Panc1 (cell line): ENCODE measurements around a stretch of chr12.

DNA sequence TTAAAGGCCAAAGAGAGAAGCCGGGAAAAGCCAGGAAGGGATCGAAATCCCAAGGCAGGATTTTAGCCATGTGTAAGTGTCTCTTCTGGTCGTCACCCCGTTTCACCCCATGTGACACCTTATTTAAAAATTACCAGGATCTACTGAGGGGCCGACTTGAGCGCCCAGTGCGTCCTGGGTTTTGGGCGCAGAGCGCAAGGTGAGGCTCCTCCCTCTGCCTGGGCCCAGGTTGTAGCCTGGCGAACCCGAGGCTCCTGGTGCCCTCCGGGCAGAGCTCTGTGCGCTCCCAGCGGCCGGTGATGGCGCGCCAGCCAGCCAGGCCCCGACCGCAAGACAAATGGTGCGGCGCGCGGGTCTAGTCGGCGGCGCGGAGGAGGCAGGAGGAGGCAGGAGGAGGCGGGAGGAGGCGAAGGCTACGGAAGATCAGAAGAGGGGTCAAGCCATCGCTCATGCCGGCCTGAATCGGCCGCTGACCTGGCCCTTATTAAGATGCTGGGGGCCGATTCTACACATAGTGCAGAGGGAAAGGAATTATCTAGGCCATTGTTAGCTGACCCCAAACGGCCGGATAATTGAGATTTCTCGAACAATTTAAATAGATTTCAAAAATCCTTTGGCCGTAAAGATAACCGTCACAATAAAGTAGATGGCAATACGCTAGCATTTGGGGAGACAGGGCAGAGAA, 2.9 kb downstream of the TBX5 start:
- RRBS, 2 experiments, result 41% methylated on average over 5 of the region's 41 CpGs; no CpG with 5 or more reads in 1 of the 2 experiments

GRCh38 chr12:114412748-114413303, 6.9 kb upstream of the TBX5 start:
- RRBS, 2 experiments, result no CpG with 5 or more reads among the region's 10 CpGs

GRCh38 chr12:114668638-114669146, 15.3 kb downstream of the TBX3 start:
- RRBS, 2 experiments, result 93 to 100% methylated on average over 1 of the region's 30 CpGs

- RRBS, 2 experiments, result 100% methylated on average over 3 of the region's 40 CpGs; no CpG with 5 or more reads in 1 of the 2 experiments
These were observed 3.0 kb upstream of the TBX3 start for GRCh38 chr12:114686886-114687535.

GRCh38 chr12:114769523-114770096, 85.6 kb upstream of the TBX3 start:
- RRBS, 2 experiments, result no CpG with 5 or more reads among the region's 5 CpGs

DNA sequence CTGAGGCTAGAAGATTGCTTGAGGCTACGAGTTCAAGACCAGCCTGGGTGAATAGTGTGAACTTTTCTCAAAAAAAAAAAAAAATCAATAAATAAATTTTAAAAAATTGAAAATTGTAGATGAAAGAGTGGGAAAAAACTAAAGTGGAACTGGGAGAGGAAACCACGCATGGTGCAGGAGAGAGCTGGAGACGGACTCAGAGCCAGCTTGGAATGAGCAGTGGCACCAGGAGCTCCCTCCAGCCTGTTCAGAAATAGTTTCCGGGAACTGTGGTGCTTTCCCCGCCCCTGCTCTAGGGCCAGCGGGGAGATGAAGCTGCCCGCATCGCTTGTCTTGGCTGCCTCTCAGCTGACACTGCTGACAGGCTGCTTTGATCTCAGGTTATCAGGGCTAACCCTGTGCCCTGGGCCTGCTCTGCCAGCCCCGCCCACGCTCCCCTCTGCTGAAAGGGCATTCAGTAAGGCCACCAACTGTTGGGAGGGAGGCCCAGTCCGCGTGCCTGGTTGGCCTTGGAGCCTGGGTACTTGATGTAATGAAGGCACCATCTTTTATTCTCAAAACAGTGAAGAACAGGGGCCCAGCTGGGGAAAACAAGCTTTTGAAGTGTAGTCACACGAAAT, 115.6 kb upstream of the TBX3 start:
- RRBS, 2 experiments, result no CpG with 5 or more reads among the region's 13 CpGs

GRCh38 chr12:115088454-115089065, 404.6 kb upstream of the TBX3 start:
- RRBS, 2 experiments, result no CpG with 5 or more reads among the region's 3 CpGs

DNA sequence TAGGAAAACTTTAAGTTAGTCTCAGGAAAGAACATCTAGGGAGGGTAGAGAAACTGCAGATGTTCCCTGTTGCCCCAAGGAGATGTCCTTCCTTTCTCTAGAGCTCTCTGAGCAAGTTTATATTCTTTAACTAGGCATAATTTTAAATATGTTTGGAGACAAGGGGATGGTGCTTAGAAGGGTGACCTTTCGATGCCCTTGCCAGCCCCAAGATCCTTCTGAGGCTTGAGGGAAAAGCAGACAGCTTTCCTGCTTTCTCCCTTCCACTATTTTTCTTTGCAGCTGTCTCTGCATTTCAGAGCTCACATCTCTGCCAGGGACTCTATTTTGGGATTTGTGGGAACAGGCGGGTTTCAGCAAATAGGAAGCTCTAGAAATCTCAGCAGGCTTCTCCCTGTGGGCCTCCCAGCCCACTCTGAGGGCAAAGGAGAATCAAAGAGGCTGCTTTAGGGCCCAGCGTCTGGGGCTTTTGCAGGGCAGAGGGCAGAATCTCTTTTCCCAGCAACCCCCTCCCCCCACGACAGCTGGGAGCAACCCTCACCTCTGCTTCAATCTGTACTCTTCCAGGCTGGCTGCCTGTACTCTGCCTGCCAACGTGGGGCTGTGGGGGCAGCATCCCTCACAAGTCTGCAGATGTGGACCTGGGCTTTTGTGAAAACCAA, 529.4 kb upstream of the TBX3 start:
- RRBS, 2 experiments, result no CpG with 5 or more reads among the region's 5 CpGs

- RRBS, 2 experiments, result no CpG with 5 or more reads among the region's 5 CpGs
These were observed 706.9 kb downstream of the MED13L start for GRCh38 chr12:115570616-115570952.

- RRBS, 2 experiments, result no CpG with 5 or more reads among the region's 8 CpGs
These were observed 653.3 kb downstream of the MED13L start for GRCh38 chr12:115624114-115624623.

DNA sequence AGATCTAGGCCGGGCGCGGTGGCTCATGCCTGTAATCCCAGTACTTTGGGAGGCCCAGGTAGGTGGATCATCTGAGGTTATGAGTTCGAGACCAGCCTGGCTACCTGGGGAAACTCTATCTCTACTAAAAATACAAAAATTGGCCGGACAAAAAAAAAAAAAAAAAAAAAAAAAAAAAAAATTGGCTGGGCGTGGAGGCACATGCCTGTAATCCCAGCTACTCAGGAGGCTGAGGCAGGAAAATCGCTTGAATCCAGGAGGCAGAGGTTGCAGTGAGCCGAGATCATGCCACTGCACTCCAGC, 441.7 kb downstream of the MED13L start:
- RRBS, 2 experiments, result no CpG with 5 or more reads among the region's 8 CpGs

GRCh38 chr12:115990896-115991526, 286.5 kb downstream of the MED13L start:
- RRBS, 2 experiments, result no CpG with 5 or more reads among the region's 14 CpGs

DNA sequence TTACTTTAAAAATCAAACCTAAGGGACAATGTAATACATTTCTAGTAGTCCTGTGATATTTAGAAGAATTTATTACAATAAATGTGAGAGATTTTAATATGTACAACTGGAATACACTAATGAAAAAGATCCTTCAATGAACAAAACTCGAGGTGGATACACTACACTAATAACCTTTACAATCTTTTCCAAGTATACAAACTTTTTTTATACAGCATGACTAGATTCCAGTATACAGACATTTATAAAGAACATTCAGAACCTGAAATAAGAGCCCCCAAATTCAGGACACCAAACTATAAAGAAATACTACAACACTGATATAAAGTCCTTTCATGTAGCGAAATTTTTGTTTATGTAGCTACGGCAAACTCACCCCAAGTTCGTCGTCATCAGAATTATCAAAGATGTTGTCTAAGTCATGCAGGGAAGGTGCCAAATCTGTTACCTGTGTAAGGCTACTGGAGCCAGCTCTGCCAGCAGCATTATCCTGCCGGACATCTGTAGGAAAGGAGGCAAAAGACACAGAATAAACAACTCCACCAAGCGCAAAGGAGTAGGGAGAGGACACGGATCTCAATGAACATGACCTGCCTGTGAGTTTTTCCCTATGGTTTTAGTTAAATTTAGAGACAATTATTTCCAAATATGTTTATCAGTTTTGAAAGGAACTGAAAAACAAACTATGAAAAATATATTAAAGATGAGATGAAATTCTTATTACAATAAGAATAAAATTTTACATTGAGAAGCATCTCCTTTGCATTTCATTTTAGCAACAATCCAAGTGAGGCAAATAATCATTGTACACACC, 271.8 kb downstream of the MED13L start:
- RRBS, 2 experiments, result no CpG with 5 or more reads among the region's 8 CpGs

DNA sequence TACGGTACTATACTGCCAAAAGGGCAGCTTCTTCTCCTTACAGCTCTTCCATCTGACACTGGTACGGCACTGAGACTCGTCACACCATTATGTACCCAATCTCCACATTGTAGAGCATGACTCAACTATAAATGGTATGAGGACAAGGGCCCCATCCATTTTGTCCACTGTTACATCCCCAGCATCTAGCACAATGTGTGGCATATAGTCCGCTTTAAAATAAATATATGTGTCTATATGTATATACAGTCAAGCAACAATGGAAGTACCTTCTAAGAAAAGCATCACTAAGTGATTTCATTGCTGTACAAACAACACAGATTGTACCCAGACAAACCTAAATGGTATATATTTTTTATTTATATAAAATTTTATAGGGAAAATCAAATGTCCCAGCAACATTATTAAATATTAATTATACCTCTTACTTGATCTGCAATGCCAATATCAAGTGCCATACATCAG, 212.8 kb downstream of the MED13L start:
- RRBS, 2 experiments, result no CpG with 5 or more reads among the region's 4 CpGs

DNA sequence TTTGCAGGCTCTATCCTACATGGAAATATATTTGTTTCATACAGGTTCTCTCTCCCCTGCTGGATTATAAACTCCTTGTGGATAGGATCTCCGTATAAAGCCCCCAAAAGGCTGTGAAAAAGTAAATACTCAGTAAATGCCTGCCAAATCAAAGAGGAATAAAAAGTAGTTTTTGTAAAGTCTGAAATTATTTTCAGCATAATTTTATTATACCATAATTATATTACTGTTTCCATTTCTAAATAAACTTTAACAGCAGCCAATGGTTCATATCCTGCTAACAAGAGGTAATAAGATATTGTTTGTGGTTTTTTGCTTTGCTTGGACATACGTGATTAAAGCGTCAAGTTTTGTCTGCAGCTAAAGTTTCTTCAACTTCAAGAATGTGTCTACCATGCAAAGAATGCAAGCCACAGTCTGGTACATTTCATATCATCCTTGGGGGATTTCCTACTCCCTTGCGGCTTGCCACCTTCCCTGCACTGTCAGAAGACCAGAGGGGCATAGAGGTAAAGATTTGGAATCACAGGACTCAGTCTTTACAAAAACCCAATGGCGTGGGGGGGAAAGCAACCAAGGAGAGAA, 125.3 kb downstream of the MED13L start:
- RRBS, 2 experiments, result no CpG with 5 or more reads among the region's 5 CpGs

DNA sequence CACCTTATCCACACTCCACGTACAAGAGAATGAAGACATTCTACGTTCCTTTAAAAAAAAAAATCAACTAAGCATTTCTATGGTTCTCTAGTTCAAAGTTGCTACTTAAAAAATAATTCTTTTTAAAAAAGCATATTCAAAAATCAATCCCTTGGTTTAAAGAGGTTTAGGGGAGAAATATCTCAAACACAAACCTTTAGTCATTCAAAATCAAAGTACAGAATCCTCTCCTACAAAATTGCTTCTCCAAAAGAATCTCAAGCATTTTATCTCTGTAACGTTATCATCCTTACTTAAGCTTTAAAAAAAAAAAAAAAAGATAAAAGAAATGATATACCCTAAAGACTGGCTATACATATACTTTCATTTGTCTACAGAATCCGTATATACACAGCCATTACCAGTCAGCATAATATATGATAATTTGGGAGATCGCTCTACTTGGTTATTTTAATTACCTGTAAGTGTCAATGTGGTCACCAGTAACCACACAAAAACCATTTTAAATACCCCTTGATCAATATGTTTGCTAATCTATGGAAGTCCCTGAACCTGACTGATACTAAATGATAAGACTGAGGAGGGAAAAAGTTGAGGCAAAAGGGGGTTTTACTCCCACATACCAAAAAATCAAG, 2.7 kb downstream of the MED13L start:
- RRBS, 2 experiments, result no CpG with 5 or more reads among the region's 5 CpGs

DNA sequence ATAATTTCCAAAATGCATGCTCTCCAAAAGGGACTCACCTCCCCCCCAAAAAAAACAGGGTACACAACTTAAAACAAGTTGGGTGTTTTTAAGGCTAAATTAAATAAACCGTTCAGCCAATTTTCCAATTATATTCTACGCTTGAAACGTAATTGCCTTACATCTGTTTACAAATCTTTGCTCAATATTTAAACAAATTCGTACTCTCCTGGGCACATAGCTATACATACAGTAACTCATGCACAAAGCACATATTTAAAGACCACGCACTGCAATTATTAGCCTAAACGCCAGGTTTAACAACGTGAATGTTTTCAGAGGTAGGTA, 1.8 kb downstream of the MED13L start:
- RRBS, 2 experiments, result no CpG with 5 or more reads among the region's 7 CpGs

- RRBS, 2 experiments, result no CpG with 5 or more reads among the region's 8 CpGs
These were observed 958 bp upstream of the MED13L start for GRCh38 chr12:116278507-116278795.

DNA sequence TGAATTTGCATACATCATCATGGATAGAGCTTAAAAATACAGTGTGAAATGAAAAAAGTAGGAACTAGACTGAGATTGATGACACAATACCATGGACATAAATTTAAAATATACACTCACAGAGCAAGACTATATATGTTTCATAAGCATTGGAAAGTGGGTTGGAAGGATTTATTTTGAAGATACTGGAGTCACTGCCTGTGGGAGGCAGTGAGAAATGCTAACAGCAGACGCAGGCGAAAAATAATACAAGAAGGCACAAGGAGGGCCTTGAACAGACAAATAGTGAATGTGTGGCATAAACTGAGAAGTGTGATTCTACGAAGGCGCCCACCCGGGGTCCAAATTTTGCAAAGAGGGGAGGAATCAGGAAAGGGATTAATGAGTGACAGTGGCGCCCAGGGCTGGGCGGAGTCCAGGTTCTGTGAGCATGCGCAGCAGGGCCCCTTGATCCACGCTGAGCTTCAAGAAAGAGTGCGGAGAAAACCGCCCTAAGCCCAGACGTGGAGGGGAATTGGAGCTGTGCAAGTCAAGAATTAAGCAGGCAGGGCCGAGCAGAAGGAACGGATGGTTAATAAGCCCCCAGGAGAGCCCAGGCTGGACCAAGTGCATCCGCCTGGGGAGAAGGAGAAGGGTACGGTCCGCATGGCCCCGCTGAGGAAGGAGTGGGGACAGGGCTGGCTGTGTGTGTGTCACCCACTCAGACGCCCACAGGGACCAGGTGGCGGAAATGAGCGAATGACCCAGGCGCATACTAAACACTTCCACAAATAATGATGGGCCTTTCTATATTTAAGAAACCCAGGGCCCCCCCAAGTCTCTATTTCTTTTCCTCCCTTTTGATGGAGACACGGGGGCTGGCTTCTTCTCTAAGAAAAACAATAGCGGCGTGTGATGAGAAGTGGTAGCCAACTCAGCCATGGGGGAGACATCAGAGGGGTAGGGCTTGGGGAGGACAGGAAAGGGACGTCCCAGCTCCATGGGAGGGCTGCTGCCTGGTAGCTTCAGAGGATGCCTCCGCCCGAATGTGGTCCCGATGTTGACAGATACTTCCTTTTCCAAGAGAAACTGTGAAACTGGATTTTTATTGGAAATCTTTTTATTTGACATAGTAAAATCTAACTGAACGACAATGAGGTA, 6.6 kb upstream of the MAP1LC3B2 start:
- RRBS, 2 experiments, result no CpG with 5 or more reads among the region's 30 CpGs

DNA sequence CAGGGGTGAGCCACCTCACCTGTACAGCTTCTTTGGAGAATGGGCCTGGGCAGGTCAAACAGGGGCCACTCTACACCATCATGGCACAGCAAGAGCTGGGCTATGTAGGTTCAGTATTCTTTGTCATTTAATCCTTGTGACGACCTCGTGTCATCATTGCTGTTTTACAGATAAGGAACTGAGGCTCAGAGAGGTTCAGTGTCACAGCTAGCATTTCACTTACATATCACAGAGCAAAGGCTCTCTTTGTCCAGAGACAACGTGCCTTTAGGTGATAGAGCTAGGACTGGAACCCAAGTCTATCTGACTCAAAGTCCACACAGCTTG, 804 bp upstream of the MAP1LC3B2 start:
- RRBS, 2 experiments, result no CpG with 5 or more reads among the region's 3 CpGs